Subcutaneous preadipocyte (primary cell): ENCODE measurements around the gene GLS.

- CAGE, long polyA plus RNA, result no peak
These were observed 9.0 kb downstream of the MFSD6 start for GRCh38 chr2:190417048-190417607.

DNA sequence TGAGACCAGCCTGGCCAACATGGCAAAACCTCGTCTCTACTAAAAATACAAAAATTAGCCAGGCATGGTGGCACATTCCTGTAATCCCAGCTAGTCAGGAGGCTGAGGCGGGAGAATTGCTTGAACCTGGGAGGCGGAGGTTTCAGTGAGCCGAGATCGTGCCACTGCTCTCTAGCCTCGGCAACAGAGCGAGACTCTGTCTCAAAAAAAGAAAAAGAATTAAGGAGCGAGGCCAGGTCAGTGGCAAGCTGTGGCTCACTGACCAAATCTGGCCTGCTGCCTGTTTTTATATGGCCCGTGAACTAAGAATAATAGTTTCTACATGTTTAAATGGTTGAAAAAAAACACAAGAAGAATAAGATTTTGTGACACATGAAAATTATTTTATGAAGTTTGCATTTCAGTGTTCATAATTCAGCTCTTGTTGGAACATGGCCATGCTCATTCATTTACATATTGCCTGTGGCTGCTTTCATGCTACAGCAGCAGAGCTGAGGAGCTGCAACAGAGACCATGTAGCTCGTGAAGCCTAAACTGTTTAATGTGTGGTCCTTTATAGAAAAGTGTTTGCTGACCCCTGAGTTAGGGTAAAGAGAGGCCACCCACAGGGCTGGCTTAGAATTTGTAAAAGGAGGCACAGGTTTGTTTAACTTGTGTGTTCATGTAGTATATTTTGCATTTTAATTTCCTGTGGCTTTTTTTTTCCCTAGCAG lies 59.4 kb downstream of the MFSD6 start:
- CAGE, long polyA plus RNA, result no peak

GRCh38 chr2:190488541-190489027 lies 45.9 kb downstream of the NEMP2 start:
- CAGE, long polyA plus RNA, result no peak

DNA sequence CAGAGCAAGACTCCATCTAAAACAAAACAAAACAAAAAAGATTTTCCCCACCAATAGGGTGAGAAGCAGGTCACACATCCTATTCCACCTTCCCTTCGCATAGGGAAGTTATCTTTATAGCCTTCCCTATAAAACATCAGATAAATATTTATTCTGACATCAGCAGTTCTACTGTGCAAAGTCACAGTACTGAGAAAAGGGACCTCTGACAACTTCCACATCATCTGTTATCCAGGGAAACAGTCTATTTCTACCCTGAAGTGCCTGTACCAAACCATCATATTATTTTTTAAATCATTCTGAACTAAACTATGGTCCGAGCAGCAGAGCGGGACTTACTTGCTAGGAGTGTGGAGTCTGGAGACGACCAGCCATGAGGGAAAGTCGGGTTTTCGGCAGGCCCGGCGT lies 24.5 kb downstream of the NEMP2 start:
- CAGE, long polyA plus RNA, result no peak

- CAGE, long polyA plus RNA, result no peak
These were observed 3.2 kb upstream of the NEMP2 start for GRCh38 chr2:190537671-190538202.

GRCh38 chr2:190545638-190546142 lies 11.2 kb upstream of the NEMP2 start:
- CAGE, long polyA plus RNA, result no peak

- CAGE, long polyA plus RNA, result no peak
These were observed 41.7 kb upstream of the NAB1 start for GRCh38 chr2:190606805-190608034.

GRCh38 chr2:190648161-190648549 lies 728 bp upstream of the NAB1 start:
- CAGE, long polyA plus RNA, result no peak

DNA sequence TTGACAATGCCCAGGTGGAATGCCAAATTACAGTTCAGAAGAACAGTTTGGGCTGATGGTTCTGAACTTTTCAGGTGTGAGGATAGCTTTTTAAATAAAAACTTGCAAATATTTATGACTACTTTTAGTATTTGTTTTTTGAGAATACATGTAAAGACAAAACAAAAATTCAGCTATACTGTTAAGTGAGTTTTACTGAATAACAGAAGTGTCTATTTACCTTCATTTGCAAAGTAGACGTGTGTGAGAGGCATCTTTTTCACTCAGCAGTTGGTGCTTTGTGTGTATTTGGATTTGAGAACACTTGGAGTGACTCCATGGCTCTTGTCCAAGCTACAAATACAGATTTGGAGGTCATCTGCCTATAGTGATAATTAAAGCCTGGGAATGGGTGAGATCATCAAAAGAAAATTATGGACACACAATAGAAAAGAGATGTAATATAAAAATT lies 6.1 kb downstream of the NAB1 start:
- CAGE, long polyA plus RNA, result no peak

GRCh38 chr2:190845693-190846008 lies 35.0 kb upstream of the GLS start:
- CAGE, long polyA plus RNA, result no peak

DNA sequence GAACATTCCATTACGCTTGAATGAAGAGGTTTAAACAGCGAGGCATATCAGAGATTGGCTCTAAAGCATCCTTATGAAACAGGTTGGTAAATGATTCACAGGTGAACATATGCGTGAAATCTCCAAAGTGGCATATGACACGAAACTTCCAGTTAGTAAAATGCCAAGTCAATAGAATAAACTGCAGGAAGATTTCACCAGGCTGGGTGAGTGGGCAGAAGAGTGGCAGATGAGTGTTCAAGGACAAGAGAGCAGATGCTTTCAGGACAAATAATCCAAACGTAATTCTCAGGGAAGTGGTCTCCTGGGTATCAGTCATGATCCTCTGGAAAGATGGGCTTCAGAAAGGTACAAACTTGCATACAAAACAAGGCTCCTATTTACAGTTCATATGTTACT lies 33.8 kb upstream of the GLS start:
- CAGE, long polyA plus RNA, result no peak

- CAGE, long polyA plus RNA, result no peak
These were observed 491 bp upstream of the GLS start for GRCh38 chr2:190879946-190880713.

GRCh38 chr2:190880714-190881136 lies at the start of gene GLS:
GLS (plus strand) TSS chr2:190880821.
- CAGE, long polyA plus RNA, result no peak

DNA sequence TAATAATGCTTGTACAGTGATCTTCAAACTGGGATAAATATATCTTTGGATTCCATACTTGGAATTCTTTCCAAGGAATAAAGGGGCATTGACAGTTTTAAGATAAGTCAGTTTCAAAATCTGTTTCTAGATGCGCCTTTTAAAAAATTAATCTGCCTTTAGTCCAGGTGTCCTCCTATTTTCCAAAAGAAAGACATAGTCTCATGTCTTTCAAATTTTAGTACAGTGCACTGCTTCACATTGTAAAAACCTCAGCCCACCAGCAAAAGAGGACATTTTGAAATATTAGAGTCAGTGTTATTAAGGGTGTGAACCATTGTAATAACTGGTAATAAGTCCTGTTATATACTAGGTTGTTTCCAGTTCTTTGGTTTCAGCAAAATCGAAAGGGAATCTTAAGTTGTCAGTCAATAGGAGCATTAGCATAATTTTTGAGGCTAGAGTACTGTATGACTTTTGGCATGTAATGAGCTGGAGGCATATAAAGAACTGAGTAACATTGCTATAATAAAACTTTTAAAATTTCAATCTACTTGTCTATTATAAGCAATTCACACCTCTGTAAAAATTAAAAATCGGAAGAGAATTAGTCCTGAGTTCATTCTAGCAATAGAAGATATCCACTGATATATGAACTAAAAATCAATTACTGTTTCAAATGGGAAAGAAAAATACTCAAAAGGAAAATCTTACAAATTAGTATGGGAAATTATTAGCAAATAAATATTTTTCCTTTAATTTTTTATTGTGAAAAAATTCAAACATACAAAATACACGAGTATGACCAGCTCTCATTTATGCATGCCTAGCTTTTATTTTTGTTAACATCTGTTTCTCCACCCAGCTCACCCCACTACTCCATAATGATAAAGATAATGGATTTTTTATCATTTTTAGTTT lies 35.1 kb downstream of the GLS start:
- CAGE, long polyA plus RNA, result no peak

GRCh38 chr2:190969208-190970265 lies 44.4 kb downstream of the STAT1 start:
- CAGE, long polyA plus RNA, result no peak

- CAGE, long polyA plus RNA, result no peak
These were observed 2.0 kb downstream of the STAT4 start for GRCh38 chr2:191148829-191149163.

DNA sequence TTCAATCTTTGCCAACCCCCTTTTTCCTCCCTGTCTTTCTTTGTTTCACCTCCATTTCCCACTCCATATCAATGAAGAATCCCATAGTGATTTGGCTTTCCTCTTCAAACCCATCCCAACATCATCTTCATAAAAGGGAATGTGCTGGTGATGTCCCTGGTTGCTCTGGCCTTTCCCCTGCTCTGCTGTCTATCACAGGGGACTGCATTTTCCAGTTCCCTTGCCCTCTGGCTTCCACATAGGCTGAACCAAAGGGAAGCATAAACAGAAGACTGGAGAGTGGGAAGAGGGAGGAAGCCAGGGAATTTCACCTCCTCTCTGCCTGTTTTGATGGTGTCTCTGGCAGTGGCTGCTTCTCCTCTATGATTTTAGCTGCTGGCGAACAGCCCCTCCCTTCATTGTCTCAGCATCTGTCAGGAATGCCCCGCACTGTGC lies 12.5 kb upstream of the MYO1B start:
- CAGE, long polyA plus RNA, result no peak

DNA sequence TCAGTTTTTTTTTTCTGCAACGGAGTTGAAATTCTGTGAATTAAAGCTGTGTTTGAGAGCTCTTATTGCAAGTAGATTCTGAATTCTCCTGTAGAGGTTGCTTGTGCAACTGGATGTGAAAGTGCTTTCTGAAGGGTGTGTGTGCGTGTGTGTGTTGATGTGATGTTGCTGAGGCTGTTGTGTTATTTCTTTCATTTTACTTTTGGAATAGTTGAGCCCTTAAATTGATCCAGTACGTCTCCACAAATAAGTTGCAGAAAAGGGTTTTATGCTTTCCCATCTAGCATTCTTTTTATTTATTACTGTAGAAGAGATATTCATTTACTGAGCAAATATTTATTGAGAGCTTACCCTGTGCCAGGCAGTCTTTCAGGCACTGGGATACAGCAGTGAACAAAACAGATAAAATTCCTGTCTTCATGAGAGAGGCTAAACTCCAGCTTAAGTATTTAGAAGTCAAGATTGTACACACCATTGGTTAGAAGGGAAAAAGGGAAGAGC lies 58.0 kb downstream of the MYO1B start:
- CAGE, long polyA plus RNA, result no peak

DNA sequence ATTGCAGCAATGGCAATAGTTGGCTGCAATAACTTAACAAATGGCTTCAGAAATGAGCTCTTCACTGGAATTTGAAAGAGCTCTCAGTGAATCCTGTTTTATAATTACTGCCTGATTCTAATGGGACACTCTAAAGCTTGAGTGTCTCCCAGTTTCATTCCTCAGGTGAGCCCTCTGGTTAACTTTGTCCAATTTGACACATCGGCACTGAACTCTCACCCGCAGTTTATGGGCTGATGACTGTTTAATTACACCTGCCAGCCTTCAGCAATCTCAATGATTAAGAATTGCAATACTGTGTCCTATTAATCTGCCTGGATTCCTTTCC lies 110.8 kb upstream of the NABP1 start:
- CAGE, long polyA plus RNA, result no peak

DNA sequence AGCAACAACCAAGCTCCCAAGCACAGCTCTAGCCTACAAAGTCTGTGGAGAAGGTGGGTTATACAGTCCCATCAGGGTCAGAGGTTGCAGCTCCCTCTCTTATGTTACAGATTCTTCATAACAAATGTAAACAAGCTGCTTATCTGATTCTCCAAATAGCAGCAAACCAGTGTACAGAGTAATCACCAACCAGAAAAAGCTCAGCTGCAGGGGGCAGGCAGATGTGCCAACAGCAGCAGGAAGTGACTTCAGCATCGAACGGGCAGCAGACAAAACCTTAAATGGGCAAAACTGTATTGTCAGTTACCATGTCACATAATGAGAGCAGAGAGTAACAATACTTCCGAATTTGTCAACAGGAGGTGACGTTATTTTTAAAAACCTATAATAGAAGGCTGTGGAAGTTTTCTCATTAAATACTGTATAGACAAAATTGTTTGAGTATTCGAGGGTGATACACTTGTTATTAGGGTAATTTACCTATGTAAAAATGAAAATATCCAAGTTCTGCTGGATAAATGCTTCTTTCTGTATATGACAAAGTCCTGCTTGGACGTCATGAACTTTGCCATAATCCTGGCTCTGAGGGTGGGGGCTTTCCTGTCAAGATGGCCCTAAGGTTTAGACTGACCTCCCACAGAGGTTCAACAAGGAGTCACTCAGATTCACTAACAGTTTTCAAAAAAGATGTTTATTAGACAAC lies 52.7 kb upstream of the NABP1 start:
- CAGE, long polyA plus RNA, result no peak